ENCODE measurements around a stretch of chr3.

DNA sequence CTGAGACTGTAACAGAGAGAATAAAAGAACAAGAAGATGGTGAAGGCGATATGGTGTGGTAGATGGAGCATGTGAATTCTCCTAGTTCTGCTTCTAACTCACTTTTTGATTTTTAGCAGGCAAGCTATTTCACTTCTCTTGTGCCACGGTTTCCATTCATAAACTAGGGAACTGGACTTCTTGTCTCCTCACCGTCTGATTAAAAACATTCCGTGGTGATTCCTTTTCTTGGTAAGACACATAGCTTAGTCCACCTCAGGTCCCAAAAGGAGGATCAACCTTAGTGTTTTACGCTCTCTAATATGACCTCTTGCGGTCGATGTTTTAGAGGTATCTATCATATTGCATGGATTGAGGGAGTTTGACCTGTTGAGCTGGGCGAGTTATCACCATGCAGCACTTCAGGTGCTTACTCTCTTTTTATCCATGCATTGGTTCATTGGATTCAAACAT is 394.2 kb downstream of the LPP start:
- PRO-cap = no peak

DNA sequence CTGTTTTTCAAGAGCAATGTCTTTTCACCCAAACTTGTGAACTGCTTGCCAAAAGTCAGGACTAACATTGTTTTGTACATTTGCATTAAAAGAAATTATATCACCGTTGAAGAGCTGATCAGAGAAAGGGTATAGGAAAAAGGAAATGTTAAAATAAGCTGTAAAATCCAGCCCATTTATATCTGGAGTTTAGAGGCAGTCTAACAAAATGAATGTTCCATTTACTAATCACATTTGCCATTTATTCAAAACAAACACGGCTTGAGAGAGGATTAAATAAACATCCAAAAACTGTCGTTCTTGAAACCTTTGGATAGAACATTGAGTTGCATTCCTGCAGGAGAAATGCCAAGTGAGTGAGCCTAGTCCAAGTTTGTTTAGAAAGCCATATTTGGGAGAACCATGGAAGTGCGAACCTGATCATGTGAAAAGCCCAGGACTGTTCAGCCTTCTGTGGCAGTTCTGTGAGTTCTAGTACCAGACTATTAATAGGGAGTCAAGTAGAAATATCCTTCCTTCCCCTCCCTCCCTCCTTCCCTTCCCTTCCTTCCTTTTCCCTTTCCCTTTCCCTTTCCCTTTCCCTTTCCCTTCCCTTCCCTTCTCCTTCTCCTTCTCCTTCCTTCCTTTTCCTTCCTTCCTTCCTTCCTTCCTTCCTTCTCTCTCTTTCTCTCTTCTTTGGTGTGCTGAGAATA is 470.3 kb downstream of the LPP start:
- PRO-cap = no peak

DNA sequence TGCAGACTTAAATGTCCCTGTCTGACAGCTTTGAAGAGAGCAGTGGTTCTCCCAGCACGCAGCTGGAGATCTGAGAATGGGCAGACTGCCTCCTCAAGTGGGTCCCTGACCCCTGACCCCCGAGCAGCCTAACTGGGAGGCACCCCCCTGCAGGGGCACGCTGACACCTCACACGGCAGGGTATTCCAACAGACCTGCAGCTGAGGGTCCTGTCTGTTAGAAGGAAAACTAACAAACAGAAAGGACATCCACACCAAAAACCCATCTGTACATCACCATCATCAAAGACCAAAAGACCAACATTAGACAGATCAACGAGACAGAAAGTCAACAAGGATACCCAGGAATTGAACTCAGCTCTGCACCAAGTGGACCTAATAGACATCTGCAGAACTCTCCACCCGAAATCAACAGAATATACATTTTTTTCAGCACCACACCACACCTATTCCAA is 482.7 kb downstream of the LPP start:
- PRO-cap = no peak

GRCh38 chr3:188948621-188949698 is 222.8 kb upstream of the TPRG1 start:
- PRO-cap = no peak

GRCh38 chr3:188974695-188975662 is 196.8 kb upstream of the TPRG1 start:
- PRO-cap = no peak

- PRO-cap = no peak
Measured at GRCh38 chr3:189121176-189121953, 50.4 kb upstream of the TPRG1 start.

GRCh38 chr3:189123714-189124556 is 47.8 kb upstream of the TPRG1 start:
- PRO-cap = no peak

DNA sequence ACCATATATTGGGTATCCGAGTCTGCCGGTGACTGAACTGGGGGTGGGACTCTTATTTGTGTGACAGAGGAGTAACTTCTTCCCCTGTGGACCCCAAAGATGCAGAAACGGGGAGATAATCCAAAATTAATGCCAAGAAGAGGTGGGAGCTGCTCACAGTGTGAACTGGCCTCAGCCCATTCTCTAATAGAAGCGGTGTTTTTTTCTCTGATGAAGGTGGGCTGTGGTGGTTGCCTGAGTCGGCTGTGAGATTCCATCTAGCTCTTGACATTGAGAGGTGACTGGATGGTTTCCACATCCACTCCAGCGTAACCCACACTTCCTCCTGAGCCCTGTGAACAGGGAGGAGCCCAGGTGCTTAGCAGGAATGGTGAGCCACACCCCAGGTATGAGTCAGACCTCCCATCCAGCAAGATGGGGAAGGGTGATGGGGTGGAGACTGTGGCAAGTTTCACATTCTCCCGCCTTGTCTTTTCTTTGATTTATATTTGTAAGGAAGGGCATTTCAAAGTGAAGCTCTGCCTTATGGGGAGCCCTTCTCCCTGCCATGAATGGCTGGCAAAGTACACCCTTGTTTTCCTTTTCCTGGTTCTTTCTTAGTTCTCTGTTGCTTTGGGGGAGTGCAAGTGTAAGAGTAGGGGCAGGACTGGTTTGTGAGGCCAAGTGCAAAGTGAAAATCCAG is 4.8 kb upstream of the TPRG1 start:
- PRO-cap = no peak

DNA sequence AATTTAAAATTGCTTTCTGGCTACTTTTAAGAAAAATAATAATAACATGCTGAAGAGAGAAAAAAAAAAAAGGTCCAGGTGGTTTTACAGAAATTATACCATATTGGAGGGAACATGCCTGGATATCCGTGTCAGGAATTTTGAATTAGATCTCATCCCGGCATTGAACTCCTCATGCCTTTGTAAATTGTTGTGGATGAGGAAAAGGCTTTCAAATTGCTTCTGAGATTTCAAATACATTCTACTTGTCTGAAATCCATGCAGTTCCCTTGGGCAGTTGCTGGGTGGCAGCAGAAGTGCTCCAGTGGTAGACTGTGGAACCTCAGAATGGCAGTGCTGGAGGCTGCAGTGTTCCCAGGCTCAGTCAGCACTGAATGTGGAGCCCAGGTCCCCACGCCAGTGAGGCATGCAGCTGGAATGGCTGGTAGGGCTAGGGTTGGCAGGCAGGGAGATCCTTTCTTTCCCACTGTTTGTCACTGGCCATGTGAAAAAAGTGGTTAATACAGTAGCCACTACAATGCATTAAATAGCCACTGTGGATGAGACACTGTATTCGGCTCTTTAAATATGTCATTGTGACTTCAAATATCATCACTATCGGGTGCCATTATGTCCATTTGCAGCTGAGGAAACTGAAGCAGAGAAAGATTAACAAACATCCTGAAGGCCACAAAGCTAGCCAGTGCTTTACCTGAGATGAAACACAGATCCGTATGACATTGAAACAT is 98.5 kb downstream of the TPRG1 start:
- PRO-cap = no peak

GRCh38 chr3:189766419-189766708 is 135.2 kb downstream of the TP63 start:
- PRO-cap = no peak

DNA sequence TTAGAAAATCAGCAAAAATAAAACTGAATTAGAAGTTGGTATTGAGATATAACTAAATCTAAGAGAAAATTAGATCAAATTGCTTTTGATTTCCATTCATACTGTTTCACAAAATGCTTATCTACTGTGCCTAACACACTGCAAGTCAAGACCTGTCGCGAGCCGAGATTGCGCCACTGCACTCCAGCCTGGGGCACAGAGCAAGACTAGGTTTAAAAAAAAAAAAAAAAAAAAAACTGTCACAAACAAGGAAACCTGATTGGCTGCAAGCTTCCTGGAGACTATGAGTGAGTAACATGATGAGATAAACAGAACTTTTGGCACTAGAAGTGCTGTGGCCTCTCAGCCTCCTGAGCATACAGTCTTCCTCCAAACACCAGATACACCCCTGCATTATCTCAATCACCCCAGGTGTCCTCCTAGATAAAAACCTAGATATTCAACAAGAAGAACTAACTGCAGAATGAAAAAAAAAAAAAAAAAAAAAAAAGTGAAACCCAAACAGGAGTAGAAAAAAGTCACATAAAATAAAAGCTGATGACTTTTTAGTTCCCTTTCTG is 82.6 kb downstream of the P3H2 start:
- PRO-cap = no peak

- PRO-cap = no peak
Measured at GRCh38 chr3:190124035-190124454, 3.3 kb upstream of the P3H2 start.

DNA sequence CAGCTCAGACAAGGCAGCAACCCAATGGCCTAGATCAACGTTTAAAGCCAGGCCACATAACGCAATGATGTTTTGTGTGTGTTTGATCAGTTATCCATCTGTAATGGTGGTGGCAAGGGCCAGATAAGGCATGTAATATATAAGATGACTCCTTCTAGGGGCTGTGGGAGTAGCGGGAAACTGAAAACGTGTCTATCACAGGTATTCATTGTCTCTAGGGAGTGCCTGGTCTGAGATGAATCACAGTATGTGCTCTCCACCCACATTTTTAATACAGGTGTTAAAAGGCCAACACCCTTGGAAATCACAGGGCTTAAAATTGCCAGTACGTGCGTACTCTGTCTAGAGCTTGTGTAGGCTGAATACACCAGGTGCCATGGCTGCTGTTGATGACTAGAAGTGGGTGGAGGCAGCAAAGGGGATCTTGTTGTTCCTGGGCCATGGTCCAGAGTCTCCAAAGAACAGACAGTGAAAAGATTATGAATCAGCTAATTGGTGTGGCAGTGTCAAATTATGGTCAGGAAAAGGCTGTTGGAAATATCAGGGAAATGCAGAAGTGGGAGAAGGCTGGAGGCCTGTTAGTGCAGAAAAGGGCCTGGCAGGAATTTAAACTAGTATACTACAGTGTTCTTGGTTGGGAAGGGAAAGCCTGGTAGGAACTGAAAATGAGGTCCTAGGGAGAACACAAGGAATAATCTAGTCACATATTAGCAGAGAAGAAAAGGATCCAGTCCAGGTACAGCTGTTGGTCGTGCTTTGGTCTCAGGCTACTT is 35.1 kb upstream of the P3H2 start:
- PRO-cap = no peak

DNA sequence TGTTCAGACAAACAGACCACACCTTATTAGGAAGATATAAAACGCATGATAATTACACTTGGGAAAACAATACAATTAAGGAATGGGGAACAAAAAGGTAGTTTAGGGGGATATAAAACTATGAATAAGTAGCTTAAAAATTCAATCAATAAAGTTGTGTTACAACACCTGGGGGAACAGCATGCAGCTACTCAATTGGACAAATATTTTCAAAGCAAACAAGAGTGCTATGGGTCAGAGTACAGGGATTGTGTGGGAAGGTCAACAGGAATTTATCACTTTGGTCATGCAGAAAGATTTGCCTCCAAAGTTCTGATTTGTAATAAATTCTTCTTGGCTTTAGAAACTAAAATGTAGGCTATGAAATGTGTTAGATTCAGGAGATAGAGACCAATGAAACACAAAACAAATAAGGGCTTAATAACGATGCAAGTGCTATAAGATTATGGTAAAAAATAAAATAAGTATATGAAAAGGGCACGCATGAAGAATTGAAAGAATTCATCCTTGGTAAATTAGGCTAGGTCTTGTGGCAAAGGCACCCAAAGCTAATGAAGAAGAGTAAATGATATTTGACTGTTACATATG is 14.9 kb downstream of the CLDN1 start:
- PRO-cap = no peak

DNA sequence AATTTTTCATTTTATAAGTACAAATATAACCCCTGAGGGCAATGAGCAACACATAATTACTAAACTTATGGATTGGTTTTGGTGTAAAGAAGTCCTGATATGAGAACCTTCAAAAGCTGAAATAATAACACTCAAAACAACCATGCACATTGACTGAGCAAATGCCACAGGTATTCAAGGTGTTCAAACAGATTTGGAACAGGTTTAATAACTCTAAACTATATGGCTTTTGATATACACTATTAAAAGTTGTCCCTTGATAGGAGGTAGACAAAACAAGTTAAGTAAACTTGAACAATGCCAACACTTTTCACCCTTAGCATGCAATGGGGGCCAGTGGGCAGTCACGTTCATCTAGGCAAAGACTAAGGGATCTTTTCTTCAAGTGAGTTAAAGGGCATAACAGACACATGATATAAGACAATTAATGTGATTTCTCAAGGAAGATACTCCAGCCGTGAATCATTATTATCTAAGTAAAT is 1.8 kb downstream of the CLDN1 start:
- PRO-cap = no peak

DNA sequence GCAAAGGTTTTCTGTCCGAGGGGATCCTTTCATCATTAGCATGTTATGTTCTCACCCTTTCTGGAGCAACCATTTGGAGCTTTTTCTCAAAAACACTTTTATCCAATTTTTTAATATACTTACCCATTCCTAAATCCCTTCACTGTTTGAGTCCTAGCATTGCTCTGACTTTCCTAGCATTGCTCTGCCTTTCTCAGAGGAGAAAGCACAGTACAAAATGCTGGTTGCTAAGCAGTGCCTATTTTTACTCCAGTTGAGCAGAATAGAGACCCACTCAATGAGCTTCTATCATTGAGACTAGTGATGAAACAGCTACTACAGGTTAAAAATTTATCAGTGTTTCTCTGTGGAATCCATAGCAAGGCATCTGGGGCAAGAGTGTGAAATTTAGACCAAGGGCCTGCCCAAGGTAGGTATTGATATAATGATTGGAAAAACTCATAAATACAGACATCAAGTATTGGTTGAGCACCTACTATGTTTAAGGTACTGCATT is 21.7 kb upstream of the IL1RAP start:
- PRO-cap = no peak

- PRO-cap = no peak
Measured at GRCh38 chr3:190533258-190534005, 19.5 kb downstream of the IL1RAP start.

DNA sequence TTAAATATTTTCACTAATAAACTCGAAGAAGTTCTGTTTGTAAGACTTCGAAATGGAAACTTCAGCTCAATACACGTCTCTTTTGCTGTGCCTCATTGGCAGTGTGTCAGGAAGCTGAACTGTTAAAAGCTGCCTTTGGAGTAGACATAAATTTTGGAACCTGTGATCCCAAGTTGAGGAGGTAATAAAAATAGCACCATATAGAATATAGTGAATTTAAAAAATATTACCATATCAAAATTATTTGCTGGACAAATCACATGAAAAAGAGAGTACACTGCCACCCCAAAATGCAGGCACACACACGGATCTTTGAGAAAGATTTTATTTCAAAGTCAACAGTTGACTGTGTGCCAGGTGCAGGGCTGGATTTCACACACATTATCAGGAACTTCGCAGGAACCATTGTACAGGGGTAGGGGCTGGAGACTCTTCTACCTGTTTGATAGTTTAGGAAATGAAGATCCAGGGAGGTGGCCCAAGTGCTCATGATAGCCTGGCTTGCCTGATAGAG is 54.0 kb downstream of the IL1RAP start:
- PRO-cap = no peak

DNA sequence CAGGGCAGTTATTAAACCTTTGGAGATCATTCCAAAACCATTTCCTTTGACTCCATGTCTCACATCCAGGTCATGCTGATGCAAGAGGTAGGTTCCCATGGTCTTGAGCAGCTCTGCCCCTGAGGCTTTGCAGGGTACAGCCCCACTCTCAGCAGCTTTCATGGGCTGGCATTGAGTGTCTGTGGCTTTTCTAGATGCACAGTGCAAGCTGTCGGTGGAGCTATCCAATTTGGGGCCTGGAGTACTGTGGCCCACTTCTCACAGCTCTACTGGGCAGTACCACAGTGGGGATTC is 16.6 kb downstream of the OSTN start:
- PRO-cap = no peak

GRCh38 chr3:191246105-191246552 is 47.1 kb downstream of the OSTN start:
- PRO-cap = no peak